Jejunum (tissue), 1 donor: ENCODE measurements around the genes CCNC, PRDM13 and GRIK2.

GRCh38 chr6:98827543-98828120 is 6.7 kb upstream of the POU3F2 start:
- PRO-cap: no peak

DNA sequence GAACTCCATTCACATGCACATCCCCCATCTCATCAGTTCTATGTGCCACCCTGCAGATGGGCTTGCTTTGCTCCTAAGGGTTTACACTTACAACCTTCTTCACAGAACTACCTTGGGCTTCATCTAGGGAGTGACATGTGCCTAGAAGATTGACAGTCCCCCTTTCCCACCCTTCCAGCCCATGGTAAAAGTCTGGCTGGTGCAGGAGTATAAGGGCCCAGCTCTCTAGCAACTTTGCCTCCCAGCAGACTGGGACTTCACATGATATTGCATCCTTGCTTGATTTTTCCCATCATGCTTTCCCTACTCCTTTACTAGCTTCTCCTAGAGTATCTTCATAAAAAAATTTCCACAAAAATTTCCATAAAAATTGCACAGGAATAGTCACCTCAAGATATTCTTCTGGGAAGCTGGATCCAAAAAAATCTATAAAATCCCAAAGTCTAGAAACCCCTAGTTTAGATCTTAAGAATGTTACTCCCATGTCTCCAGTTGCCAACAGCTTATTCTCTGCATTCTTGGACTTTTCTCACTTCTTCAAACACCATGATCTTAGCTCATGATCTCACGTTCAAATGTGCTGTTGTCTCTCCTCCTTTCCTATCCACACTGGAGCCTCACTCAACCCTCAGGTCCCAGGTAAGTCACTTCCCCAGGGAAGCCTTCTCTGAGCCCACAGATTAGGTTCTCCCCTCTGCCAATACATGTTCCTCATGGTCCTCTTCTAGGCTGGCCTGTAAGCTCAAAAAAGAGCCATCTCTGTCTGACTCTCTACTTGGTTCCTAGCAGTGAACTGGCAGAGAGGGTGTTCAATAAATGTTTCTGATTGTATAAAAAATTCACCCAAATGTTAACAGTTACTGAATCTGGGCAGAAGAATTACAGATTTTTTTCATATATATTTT is 24.6 kb downstream of the FBXL4 start:
- PRO-cap: no peak

DNA sequence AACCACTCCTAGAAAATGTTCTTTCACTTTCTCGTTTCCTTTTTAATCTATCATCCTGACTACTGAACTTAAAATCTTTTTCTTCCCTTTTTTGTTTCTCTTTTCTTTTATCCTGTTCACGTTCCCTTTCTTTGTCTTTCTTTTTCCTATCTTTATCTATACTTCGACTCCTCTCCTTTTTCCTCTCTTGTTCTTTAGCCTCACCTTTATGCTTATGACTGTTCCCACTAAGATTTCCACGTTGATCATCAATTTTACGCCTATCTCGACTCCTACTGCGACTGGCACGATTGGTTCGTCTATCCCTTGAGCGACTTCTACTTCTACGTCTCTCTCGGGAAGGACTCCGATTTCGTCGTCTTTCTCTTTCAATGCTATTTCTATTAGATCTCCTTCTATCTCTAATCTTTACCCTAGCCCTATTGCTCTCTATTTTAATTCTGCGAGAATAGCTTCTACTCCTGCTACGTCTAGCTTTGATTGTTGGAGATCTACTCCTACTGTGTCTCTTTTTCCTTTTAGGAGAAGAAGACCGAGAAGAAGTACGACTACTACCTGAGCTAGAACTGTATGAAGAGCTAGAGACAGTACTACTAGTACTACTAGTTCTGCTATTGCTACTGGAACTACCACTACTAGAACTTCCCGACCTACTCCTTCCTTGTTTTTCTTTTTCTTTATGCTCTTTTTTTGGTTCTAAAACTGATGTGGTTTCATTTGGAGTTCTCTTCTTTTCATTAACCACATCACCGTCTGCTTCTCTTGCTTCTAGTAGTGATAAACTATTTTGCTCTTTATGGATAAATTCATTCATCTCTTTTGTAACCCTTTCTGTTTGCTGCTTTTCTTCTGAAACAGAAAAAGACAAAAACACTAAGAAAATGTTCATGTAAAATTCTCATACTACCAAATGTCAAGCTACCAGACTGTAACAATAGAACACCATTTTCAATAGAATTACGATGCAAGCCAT is 7.1 kb upstream of the COQ3 start:
- PRO-cap: no peak

GRCh38 chr6:99402459-99403235 is 8.7 kb upstream of the COQ3 start:
- PRO-cap: no peak

DNA sequence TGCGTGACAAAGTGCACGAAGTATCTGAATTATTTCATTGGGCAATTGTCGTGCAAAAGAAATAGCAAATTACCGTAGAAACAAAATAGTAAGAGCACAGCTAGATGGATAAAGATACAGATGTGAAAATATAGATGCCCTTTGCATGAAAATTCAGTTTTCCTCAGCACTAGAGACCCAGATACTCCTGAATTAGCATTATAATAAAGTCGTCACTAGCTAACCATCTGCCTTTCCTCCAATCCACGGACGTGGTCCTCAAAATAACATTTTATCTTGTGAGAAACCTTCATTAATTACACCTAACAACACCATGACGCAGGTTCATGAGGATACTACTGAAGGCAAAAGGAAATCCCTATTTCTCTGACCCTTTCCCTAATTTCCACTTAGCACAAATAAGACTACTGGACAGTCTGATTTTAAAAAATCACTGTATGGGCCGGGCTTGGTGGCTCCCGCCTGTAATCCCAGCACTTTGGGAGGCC is 1.3 kb upstream of the PNISR start:
- PRO-cap: no peak

DNA sequence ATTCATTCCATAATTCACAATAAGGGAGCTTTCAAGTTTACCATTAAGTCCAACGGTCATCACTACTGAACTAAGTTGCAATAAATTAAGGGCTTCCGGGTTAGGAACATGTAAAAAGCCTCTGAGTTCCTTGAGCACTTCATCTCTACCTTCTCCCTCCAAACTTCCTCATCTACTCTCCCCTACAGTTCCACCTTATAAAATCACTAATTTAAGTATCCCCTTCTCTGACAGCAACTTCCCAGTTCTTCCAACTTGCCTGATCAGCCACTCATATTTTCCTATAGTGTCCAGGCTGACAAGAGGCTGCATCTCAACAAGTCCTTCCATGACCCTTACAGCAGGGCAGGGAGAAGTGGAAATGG is 2.6 kb downstream of the USP45 start:
- PRO-cap: unidirectional peak, plus-strand start at position 113 of the sequence

- PRO-cap: bidirectional peak, plus-strand start at chr6:99515189, minus-strand start at chr6:99515058
Observed at GRCh38 chr6:99514549-99515325, 486 bp downstream of the USP45 start.

DNA sequence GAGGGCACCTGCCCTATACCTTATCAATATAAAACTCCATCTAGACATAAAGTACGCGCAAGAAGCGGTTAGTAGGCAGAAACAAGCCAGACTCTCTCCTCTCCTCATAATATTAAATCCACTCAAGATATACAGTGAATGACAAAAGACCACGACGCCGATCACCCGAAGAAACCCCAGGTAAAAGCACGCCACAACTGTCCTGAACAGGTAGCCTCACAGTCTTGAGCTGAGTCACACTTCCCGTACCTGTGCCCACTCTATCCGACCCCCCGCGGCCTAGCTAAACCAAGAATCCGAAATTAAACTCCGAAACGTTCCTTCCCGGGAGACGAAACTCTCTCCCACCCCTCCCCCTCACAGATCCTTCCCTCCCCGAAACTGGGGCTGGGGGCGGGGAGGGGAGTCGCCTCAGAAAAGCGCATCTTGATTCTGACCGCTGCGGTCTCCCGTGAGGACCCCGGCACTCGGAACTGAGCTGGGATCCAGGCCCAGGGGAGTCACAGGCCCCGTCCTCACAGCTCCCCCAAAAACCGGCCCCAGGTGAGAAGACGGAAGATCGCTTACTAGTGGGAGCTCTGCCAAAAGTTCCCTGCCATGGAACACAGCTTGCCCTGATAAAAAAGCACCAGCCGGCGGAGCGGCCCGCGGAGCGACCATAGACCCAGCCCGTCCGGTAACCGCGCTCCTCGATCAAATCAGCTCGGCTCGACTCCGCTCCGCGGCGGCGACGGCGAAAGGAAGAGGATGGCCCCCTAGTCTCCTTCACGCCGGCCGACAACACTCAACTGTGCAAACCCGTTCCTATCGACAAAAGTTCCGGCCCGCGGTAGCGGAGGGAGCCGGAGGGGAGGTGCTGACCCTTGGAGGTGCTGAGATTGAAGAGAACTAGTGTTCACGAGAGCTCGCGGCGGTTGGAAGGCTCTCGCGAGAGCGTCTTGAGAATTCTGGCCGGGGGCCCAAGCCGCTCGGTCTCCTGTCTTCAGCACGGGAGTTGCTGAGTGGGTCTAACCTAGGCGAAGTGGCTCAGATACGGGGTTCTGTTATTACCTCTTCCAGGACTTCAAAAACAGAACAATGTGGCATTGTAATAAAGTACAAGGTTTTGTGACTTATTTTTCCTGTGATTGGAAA is at the start of gene CCNC:
Gene CCNC, minus strand, starts transcription at position 732 of the 1,134 bp plus-strand sequence.
- PRO-cap: bidirectional peak, plus-strand start at position 979 of the sequence, minus-strand start at position 732 of the sequence

DNA sequence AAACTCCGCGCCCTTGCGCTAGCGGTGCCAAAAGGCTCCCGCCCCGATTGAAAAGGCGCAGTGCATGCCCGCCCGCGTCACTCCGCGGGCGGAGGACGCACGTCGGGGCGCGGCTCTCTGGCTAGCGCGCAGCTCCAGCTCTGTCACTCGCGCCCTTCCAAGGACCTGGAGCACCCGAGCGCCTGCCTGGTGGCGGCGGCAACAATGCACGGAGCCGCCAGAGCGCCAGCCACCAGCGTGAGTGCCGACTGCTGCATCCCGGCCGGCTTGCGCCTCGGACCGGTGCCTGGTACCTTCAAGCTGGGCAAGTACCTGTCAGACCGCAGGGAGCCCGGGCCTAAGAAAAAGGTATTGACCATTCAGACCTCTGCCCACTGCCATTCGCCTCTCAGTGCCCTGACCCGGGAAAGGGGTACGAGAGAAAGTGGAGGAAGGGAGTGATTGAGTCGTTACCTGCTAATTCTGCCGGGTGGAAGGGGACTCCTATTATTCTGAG is at the start of gene PRDM13:
Gene PRDM13, plus strand, starts transcription at position 3 of the 496 bp plus-strand sequence.
- PRO-cap: no peak

- PRO-cap: no peak
Observed at GRCh38 chr6:100464175-100464645, 511 bp downstream of the SIM1 start.

DNA sequence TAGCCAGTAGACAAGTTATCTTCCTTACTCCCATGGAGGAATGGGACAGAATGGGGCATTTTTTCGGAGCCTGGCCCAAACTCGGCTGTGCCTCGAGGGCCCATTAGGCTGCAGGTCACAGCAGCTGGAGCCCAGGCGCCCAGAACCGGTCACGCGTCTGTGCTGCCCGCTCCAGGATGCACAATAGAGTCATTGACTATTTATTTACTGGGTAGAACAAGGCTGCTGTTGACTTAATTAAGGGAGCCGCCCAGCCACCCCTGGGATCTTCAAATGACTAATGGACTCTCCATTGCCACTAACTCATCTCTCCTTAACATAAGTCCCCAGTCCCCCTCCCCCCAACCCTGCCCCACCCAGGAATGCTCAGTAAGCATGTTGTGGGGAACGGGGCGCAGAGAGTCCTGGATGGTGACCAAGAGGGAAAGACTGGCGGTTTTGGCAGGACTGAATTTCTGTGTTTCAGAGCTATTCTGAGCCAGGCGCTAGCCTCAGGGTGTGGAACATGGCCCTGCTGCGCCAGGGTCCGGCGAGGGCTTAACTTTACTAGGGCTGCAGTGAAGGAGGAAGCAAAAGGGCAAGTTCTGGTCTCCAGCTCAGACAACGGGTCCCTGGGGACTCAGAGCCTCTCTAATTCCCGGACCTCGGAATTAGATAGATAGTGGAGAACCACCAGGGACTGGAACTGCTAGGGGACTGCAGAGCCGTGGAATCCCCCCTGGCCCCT is 1.7 kb upstream of the GRIK2 start:
- PRO-cap: no peak

DNA sequence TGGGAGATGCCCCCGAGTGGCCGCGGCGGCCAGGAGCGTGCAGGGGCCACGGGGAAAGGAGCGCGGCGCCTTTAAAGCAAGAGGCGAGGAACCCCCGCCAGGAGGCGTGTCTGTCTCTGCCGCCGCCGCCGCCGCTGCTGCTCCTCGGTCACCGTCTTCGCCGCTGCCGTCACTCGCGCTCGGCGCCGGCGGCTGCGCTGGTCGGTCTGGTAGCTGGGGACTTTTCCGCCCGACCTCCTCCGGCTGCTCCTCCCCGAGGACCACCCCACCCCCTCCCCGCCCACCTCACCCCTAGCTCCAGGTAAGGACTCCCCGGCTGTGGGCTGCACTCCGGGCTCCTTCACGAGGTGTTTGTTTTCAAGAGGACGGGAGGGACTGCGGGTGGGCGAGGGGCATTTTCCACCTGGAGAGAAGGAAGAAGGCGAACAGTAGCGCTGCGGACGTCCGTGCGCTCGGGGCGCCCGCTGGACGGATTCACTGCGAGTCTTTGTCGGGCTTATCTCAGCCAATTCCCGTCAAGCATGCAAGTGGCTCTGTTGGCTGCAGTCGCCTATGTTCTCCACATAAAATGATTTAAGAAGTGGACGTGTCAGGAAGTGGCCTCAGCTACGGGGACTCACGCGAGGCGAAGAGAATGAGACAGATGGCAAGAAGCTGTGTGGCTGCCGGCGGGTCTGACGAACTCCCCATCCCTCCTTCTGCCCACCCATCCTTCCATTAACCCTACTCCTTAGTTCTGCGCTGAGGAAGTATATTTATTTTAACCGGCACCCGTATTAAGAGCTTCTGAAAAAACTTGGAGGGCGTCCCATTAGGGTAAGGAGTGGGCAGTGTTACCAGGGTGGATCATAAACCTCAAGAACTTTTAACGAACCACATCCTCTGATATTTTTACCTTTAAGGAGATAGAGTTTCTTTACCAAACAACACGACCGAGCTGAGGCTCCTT is at the start of gene GRIK2:
Gene GRIK2, plus strand, starts transcription at position 172 of the 949 bp plus-strand sequence.
- PRO-cap: unidirectional peak, plus-strand start at position 172 of the sequence

DNA sequence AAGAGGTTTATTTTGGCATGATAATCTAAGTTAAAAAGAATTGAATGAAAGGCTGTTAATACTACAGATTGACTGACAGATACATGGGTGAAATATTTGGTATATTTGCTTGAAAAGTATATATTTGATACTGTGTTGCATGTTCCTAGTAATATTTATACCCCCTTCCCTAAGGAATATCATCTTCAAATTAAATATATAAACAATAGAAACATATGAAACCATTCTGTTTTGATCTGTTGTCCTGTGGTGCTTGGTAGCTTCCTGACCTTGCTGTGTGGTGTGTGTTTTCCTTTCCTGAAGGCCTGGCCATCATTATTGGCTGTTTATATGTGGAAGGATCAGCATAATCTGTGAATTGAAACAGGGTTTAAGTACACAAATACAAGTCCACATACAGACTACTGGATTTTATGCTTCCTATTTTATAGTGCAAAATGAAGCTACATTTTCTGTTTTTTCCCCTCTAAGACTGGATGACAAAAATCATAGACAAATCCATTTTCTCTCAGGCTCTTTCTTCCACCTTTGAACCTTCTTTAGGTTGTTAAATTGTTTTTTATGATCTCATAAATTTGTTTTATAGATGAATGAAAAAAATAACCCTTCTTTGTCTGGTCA is 2.5 kb downstream of the LIN28B start:
- PRO-cap: no peak

DNA sequence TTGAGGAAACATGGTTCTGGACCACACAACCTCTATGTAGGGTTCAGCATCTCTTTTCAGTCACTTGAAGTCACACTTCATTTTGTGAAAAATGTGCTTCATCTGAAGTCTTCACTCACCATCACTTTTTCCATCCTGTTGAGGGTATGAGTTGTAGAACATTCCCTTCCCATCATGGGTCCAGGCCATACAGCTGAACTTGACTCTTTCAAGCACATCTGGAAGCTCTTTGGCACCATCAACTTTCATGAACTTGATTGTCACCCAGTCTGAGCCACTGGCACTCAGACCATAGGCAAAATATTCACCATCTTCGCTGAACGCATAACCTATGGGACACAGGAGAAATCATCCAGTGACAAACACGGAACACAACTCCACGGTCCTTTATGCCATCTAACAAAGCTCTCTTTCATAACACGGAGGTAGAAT is 29.6 kb downstream of the PREP start:
- PRO-cap: no peak

- PRO-cap: no peak
Observed at GRCh38 chr6:105600150-105600898, 197.4 kb upstream of the PREP start.

- PRO-cap: unidirectional peak, plus-strand start at chr6:105609865
Observed at GRCh38 chr6:105609682-105610012, 206.8 kb upstream of the PREP start.

DNA sequence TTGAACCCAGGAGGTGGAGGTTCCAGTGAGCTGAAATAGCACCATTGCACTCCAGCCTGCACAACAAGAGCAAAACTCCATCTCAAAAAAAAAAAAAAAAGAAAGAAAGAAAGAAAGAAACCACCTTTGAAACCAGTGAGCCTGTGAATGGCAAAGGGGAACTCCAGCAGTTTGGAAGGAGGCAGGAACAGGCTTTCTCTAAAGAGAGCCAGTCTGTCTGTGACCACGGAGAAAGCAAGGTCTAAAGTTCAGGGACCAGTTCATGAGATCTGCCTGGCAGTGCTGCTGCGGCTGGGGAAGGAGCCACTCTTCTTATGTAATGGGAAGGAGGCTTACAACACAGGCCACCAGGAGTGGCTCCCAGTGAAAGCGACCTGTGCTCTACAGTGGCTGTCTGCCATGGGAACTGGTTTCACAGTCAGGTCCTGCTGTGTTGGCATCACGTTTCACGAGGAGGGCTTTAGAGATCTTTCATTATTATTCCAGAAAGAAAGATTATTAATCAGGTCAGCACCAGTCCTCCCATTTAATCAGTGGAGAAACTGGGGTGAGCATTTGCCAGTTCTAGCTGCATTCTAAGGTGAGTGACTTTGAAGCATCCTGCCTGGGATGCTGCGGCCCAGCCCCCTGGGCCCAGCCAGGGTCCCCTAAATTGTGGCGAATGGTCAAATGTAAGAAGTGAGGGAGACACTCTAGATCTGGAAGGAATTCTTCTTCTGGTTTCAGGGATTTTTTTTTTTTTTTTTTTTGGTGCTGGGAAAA is 291.8 kb upstream of the PRDM1 start:
- PRO-cap: bidirectional peak, plus-strand start at position 279 of the sequence, minus-strand start at position 200 of the sequence

DNA sequence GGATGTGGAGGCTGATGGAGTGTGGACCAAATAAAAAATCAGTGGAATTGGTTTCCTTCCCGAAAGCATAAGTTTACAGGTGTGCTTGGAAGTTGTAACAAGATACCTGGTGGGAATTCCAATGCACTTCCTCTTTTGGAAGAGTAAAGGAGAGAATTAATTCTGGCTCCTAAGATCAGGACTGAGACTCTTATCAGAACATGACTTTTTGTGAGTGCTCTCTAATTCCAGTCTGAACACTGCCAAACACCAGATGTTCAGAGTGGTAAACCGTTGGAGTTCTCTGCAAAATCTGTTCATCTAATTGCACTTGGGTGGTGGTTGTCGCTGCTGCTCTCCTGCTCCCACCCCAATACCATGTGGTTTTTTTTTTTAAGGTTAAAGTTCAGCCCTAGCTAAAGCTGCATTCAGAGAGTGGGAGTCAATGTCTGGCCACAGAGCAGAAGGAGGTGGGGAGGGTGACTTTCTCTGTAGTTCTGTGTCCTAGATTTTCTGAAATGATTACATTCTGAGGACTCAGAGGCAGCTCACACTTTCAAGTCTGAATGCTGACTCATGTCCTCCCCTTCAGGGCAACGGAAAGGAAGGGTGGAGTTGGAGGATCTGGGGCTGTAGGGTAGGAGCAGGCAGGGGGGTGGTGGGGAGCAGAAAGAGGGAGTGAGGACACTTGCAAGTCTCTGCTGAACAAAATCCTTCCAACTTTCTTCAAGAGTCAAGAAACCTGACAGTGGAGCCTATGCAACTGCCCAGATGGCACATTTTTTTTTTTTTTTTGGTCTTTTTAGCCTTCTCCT is 275.8 kb upstream of the PRDM1 start:
- PRO-cap: no peak

GRCh38 chr6:105869873-105870324 is 216.2 kb upstream of the PRDM1 start:
- PRO-cap: no peak

- PRO-cap: unidirectional peak, plus-strand start at chr6:106085540
Observed at GRCh38 chr6:106085009-106085733, 965 bp upstream of the PRDM1 start.